ENCODE results near the genes PLXNA4, AKR1B1 and AKR1B15.

- RRBS, result no CpG with 5 or more reads among the region's 8 CpGs
Observed at GRCh38 chr7:131042151-131043119, 285.2 kb upstream of the MKLN1 start.

- RRBS, result no CpG with 5 or more reads among the region's 6 CpGs
Observed at GRCh38 chr7:131067187-131067612, 260.5 kb upstream of the MKLN1 start.

GRCh38 chr7:131097596-131098164, 230.0 kb upstream of the MKLN1 start:
- RRBS, result no CpG with 5 or more reads among the region's 7 CpGs

- RRBS, result no CpG with 5 or more reads among the region's 7 CpGs
Observed at GRCh38 chr7:131104617-131105108, 223.0 kb upstream of the MKLN1 start.

DNA sequence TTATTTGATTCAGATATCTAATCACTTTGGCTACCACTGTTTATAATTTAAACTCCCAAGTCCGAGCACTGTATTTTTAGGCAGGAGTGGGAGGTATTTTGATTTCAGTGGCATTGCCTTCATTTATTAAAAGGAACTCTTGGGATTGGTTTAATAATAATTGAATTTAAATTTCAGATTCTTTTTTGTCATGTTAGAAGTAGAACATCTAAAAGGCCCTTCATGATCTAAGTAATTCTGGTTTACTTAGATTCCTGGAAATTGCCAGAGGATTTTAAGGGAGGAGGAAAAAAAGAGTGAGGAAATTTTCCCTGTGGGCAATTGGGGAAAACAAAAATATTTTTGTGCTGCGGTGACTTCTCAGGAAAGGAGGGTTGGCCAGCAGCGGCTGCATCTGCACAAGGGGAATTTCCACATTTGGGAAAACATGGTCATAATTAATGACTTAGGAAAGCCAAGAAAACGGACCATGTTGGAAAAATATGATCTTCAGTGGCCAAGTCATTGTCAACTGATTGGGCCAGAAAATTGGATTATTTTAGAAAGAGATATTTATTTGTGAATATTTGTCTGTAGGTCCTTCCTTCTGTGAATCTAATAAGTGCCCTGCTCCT, 124.5 kb upstream of the MKLN1 start:
- RRBS, result no CpG with 5 or more reads among the region's 4 CpGs

- RRBS, result no CpG with 5 or more reads among the region's 5 CpGs
Observed at GRCh38 chr7:131300958-131301643, 26.6 kb upstream of the MKLN1 start.

DNA sequence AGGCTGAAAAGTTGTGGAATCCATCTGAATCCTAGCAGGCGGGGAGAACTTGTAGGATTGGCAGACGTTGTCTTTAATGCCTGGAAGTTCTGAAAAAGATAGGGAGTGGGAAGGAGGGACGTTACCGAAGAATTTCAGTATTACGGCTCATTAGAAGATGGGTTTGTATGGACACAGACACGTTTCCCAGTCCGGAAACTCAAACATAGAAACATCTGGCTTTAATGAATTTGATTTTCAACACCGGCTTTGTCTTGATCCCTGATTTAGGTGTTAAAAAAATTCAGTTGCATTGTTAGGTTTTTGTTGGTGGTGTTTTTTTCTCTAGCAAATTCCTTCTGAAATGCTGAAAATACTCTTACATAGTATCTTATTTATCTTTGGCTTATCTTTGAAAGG, 841 bp downstream of the MKLN1 start:
- RRBS, result 0% methylated on average over 1 of the region's 8 CpGs

- RRBS, result no CpG with 5 or more reads among the region's 10 CpGs
Observed at GRCh38 chr7:131518807-131519458, 37.5 kb downstream of the PODXL start.

- RRBS, result 2% methylated on average over 28 of the region's 48 CpGs
Observed at GRCh38 chr7:131556711-131557419, 437 bp upstream of the PODXL start.

- RRBS, result no CpG with 5 or more reads among the region's 15 CpGs
Observed at GRCh38 chr7:131585949-131586902, 29.8 kb upstream of the PODXL start.

DNA sequence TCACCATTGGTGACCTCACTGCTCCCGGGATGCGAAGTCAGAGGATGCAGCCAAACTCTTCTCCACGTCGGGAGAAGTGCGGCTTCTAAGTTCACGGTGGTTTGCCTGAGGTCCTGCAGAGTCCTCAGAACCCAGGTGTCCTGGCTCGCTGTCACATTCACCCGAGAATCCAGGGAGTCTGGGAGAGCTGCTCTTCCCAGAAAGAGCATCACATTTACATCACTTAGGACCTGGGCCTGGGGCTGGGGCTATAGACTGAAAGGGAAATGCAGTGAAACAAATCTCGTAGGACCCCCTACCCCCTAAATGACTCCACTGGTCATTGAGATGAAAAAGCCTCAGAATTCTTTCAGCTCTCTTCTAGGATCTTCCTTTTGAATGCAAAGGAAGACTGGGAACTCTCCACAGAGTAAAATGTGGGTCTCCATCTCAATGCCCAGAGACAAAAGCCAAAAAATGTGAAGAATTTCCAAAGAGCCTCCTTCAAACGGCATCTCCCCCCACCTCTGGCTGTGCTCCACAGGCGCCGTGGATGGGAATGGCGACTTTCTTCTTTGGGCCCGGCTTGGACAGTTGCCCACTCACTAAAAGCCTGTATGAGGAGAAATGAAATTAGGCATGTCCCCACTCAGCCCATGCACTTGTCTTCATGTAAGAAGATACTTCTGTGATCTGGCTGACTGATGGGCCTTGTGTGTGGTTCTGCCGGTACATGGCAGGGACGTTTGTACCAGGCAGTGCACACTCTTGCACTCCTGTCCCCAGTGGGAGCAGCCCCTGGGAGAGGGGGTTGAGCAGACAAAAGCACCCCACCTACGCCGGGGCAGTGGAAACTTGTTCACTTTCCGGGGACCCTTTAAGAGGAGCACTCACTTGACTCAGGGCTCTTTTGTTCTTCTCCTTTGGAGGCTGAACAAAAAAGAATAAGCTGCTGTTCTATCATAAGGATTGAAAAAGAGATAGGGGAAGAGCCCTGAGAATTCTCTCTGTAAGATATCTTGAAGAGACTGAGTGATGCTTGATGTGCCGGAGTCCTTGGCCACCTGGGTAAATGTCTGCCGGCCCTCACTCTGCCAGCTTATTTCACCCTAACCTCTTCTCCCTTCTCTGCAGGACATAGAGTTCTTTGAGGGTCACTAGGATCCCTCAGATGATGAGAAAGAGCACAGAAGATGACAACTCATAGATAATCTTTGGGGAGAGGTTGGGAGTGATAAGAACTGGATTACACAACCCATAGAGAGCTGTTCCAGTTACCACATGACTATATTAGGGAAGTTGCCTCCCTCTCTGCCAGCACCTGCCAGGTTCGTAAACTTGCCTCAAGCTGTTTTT, 49.2 kb upstream of the PODXL start:
- RRBS, result 20% methylated on average over 2 of the region's 22 CpGs

DNA sequence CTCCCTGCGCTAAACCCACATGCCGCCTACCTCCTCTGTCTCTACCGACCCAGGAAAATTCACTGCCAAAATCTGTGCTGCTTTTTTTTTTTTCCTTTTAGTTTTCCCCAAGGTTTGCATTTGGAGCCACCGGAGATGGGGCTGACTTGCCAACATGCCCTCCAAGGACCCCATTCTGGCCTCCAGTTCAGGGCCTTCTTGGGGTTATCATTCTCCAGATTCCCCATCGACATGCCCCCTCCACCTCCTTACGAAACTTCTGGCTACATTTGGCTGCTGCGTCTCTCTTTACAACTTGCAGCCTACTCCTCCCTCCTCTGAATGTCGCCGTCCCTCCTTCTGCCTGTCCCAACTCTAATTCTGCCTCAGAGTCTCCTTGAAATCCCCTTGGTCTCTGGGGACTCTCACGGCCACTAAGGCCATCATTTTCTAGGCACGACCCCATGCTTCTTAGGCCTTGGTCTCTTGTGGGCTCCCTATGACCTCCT, 72.2 kb upstream of the PODXL start:
- RRBS, result no CpG with 5 or more reads among the region's 11 CpGs

DNA sequence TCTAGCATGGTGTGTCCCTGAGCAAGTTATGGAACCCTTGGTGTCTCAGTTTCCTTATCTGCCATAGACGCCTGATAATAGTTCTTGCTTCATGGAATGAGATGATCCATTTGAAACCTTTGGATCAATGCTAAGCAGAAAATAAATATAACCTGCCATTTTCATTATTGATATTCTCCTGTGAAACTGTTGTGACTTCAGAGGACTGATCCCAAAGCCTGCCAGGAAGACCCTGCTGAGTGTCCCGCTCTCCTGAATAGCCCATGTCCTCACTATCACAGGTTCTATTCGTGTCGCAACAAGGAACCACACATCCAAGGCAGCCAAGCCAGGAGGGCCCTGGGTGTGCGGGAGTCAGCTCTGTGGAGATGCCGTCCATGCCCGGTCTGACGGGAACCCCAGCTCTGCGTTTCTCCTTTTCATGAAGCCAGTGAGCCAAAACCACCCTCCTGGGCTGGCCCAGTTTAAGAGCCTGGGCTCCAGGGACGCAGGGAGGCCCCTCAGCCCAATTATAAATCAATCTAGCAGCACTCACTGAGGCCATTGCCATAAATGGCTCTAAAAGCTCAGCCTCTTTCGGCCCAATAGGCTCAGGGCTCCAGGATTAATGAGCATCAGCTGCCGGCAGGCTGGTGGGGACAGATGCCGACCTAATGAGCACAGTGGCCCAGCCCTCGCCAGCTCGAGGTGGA, 178.0 kb downstream of the PLXNA4 start:
- RRBS, result no CpG with 5 or more reads among the region's 15 CpGs

DNA sequence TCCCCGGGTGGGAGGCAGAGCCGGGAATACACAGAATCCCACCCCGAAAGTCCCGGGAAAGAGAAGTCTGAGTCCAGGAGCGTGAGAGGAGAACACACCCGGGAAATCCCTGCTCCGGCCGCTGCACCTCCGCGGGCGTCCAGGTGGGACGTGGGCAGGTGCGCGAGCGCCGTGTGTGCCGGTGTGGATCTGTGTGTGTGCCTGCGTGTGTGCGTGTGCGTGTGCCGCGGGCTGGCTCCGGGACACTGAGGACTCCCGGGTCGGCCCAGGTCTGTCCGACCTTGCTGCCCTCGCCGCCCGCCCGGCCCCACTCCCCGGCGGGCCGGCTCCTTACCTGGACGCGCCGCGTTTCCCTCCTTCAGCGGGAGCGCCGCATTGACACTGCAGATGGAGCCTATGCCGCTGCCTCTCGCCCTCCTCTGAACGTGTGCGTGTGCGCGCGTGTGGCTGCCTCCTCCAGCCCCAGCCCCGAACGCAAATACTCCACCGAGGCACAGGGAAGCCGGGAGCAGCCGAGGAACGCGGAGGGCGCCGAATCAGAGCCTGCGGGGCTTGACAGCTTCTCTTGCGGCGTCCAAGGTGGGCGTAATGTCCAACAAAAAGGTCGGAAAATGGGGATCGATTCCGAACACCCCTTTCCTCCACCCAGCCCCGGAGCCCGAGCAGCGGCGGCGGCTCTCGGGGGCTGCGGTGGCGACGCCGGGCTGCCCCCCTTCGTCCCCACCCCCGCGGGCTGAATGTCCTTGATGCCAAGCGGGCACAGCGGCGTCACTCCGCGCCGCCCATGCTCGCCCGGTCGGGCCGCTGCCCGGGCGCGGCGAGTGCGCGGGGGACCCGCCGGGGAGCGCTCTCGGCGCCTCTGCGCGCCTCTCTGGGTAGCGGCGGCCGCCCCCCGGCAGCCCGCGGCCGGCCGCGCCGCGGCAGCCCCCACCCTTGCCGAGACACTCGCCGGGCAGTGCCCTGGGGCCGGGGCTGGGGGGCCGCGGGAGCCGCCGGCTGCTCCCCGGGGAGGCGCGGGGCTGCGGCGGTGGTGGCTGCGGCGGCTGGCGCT, at the start of gene PLXNA4:
Gene PLXNA4 (minus strand): TSS at position 383 of the 1,051 bp plus-strand sequence.
- RRBS, result 2% methylated on average over 72 of the region's 126 CpGs

- RRBS, result no CpG with 5 or more reads among the region's 6 CpGs
Observed at GRCh38 chr7:133753967-133754377, 373.2 kb upstream of the LRGUK start.

DNA sequence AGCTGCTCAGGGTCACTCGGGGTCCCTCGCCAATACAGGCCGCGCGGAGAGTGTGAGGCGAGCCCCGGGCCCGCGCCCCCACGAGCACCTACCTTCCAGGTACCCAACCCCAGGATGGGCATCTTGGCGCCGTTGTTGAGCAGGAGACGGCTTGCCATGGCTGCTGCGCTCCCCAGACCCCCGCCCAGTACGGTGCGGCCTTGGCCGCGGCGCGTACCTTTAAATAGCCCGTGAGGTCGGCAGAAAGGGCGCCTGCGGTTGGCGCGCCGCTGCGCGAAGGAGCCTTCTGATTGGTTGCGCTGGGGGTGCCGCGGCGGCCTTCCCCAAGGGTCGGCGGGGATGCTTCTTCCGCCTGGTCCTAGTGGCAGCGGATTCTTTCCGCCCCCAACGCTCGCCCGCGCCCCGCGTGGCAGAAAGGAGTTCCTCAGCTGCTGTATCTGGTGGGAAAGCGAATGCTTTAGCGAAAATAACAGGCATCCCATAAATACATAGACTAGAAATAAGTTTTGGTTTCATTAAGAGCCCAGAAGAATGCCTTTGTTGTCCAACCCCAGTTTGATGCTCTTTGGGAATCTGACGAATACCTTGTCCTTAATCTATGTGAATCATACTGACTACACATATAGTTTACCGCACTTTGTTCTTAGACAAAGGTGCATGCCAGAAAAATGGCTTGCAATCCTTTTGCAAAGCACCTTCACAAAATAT, at the start of gene AKR1B1:
Gene AKR1B1 (minus strand): TSS at position 196 of the 708 bp plus-strand sequence.
- RRBS, result under 1% methylated on average over 6 of the region's 49 CpGs

DNA sequence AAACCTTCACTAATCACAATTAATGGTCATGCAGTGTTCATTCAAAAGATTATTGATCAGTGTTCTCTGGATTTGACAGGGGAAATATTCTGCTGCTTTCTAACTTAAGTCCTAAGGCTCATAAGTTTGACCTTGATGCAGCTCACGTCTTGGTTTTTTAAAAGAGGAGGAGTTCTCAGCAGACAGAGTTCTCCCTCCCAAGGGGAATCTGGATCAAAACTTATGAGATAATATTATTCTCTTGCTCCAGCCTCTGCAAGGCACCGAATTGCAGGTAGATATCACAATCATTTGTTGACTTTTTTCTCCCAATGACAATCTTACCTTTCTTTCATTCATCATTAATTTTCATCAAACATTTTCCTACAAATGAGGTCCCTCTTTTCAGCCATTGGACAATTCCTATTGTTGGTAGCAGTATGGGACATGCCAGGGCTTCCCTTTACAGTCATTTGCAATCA, 10.1 kb upstream of the AKR1B10 start:
- RRBS, result no CpG with 5 or more reads among the region's 2 CpGs

GRCh38 chr7:134548726-134549400, at the start of gene AKR1B15:
TSS of gene AKR1B15 (plus strand) at chr7:134549110.
- RRBS, result 92% methylated on average over 1 of the region's 16 CpGs

GRCh38 chr7:134745354-134745654, 34.1 kb upstream of the CALD1 start:
- RRBS, result no CpG with 5 or more reads among the region's 2 CpGs

Data from brain (tissue), 1 donor.